Pulmonary lymph node (tissue), 1 donor: Measurements from ENCODE around the gene EFCAB9.

- PRO-cap = bidirectional peak, plus-strand start at chr5:172175603, minus-strand start at chr5:172175438
Measured at GRCh38 chr5:172175250-172175998, 12.6 kb downstream of the STK10 start.

- PRO-cap = no peak
Measured at GRCh38 chr5:172194007-172194360, at the start of gene EFCAB9. EFCAB9 (plus strand) TSS chr5:172194172.

- PRO-cap = no peak
Measured at GRCh38 chr5:172258639-172259273, 24.8 kb downstream of the UBTD2 start.

- PRO-cap = no peak
Measured at GRCh38 chr5:172410709-172411047, 43.6 kb downstream of the SH3PXD2B start.

DNA sequence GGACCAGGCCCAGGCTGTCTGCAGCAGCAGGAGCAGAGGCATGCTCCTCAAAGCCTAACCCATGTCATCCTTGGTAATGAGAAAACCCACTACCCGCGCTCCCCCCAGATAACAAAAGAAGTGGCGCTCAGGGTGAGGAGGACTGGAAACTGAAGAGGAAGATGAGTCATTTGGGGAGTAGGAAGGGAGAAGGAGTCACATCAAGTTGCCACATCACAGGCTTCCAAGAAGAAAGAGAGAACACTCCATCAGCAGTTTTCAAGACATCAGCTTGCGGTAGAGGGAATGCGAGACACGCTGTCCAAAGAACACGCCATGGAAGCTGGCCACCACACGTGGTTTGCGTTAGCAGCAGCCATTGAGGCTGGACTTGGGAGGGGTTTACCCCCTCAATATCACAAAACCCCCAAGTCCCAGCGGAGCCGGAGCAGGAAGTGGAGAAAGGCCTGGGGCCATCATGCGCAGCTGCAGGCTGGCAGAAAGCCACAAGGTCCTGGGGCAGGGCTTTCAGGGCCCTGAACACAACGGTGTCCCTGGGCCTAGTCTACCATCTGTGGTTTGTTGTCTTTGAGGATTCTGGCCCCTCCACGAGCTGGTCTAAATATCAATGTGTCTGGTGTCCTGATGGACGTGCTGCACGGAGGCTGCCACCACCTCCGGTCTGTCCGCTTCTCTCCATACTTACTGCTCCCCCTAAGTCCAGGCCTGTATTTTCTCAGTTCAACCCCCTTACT lies 41.4 kb downstream of the SH3PXD2B start:
- PRO-cap = bidirectional peak, plus-strand start at position 430 of the sequence, minus-strand start at position 151 of the sequence

DNA sequence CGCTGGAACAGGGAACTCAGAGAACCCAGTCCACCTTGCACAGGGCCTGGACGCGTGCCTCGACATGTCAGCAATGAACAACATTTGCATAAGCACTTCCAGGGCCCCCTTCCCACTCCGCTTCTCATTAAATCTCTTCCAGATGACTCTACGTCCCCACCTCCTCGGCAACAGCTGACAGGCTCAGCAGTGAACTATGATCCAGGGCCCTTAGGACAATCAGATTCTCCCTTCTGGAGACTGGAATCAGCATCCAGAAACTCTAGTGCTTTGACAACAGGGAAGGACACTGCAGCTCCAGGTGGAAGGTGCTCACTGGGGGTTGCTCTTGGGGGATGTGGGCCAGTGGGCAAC lies 35.1 kb downstream of the SH3PXD2B start:
- PRO-cap = no peak

GRCh38 chr5:172437323-172438076 lies 16.8 kb downstream of the SH3PXD2B start:
- PRO-cap = no peak

GRCh38 chr5:172443433-172444014 lies 10.8 kb downstream of the SH3PXD2B start:
- PRO-cap = no peak

DNA sequence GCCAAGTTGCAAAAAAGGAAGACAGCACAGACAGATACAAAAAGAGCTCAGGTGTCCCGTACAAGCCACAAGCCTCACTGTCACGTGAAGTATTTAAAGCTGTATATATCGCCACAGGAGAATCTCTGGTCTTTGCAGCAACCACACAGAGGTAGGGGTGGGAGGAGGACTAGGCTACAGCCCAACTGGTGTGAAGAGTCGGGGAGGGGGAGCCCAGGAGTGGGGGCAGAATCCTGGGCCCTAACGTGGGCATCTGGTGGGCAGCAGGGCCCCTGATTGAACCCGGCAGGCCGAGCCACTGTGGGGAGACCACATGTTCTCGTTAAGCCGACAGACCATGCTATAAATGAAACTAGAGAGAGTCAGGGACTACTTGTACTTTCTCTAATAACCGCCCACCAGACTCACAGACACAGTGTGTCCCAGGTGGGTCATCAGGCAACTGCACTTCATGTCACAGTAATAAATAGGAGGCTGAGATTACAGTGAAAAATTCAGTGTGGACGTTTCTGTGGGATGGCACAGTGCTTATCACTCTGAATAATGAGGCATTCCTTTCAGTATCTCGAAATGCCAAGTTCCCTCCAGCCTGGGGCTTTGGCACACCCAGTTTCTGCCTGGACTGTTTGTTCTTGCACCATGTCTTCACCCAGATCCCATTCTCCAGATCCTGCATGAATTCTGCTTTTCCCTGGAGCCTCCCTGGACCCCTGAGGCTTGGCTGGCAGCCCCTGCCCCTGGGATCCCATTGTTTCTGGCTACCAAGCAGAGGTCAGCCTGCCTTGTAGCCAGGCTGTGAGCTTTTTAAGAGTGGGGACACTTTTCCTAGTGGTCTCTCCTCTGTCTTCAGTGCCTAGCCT lies 79.4 kb upstream of the SH3PXD2B start:
- PRO-cap = no peak

DNA sequence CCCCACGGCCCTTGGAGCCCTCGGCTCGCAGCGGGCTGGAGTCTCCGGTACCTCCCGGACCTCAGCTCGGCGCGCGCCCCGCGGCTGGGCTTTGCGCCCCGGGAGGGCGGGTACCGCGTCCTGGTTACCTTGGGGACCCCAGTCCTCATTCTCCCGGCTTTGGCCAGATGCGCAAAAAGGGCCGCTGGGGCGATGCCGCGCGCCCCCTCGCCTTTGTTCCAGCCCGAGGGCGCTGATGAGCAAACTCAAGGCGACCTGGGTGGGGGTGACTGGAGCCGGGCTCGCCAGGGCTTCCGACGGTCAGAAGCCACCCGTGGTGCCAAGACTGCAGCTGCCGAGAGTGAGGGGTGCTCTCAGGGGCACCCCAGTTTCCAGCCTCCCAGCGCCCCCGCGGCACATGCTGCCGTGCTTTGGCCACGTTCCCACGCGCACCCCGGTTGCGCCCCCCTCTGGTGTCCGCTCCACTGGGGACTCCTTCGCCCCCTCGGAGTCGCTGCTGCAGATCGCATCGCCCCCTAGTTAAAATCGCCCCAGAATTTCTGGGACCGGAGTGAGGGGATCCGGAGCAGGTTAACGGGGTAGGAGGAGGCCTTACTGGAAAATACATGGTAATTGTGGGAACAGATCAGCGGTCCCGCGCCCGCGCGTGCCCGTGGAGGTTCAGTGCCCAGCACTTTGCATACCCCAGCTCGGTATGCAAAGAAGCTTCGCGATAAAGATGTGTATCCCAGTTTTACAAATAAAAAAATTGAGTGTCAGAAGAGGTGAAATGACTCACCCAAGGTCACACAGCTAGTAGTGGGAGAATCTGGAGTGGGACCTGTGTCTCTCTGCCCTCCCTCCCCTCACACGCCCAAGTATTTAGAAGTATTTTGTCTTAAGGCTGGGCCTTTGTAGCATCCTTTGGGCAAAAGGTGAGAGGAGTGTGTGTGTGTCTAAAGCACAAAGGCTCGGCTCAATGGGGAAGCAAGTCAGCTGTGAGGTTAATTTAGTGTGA lies 754 bp downstream of the NEURL1B start:
- PRO-cap = no peak

DNA sequence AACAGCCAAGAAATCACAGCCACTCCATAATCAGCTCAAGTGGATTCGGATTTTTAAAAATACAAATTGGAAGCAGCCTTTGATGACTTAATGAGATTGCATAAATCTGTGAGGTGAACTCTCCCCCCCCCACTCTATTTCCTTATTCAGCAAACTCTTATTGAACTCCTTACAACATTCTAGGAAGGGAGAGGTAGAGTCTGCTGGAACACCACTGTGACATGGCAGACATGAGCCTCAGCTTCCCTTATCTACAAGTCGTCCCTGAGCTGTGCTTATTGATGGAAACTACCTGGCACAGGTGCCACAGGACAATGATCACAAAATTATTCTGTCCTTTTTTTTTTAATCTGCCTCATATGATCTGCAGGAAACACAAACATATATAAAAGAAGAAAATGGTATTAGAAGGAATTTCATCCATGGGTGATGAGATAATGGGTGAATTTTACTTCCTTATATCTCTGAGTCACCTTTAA lies 31.4 kb downstream of the NEURL1B start:
- PRO-cap = no peak

- PRO-cap = no peak
Measured at GRCh38 chr5:172680542-172681342, 39.7 kb downstream of the NEURL1B start.

GRCh38 chr5:172725092-172725627 lies 45.8 kb downstream of the DUSP1 start:
- PRO-cap = no peak

DNA sequence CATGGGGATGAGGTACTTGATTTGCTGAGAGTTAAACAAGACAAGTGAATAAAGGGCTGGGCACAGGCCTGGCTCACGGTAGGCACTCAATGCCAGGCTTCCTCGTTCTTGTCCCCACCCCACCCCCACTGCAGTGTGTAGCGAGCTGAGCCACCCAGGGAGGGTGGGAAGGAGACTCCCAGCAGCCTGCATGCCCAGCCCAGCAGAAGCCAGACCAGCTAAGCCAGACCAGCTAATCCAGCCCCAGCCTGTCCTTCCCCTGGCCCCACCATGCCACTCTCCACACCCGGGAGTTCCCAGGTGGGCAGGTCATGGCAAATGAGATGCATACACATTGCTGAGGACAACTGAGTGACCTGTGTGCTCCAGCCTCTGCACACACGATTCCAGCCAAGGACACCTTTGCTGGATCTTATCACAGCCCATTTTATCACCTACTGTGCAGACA lies 26.8 kb downstream of the DUSP1 start:
- PRO-cap = no peak

DNA sequence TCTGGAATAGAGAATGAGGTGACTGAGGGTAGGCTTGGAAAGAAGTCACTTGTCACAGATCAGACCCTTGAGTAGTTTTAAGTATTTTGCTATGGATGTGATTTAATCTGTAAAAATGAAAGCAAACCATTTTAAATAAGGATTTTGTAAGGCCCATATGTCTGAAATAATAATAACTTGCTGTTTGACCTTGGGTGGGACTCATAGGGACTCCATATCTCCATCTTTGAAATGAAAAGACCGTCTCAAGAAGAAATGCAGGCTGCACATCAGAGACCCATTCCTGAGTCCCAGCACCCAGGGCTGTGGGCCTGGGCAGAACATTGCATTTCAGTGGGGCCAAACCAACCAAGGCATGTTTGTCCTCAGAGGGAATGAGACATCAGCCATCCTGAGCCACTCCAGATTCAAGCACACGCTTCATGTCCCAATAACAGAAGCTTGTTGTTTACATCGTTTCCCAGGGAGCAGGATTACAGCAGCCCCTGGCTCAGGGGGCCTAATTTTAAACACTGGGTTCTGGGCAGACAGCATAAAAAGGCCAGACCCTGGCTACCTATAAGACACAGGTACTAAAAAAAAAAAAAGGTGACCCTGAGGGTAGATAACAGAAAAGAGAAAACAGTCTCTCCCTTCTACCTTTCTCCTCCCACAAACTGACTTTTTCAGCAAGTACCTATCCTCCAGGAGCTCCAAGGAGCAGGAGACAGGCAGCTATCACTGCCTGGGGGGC lies 24.3 kb downstream of the DUSP1 start:
- PRO-cap = no peak

DNA sequence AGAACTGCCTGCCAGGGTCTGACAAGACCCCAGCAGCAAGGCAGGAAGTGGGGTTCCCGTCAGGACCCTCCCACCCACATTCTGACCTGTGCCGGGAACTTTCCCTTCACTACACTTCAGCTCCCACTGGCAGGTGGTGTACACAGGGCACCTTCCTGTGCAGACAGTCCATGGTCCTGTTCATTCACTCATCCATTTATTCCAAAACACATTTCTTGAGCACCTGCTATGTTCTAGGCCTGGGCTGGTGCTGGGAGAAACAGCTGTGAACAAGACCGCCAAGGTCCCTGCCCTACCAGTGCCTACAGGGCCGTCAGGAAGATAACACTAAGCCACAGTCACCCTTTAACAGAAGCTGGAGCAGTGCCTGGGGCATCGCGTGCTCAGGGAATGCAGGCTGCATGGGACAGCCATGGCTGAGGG lies 19.3 kb downstream of the DUSP1 start:
- PRO-cap = no peak

DNA sequence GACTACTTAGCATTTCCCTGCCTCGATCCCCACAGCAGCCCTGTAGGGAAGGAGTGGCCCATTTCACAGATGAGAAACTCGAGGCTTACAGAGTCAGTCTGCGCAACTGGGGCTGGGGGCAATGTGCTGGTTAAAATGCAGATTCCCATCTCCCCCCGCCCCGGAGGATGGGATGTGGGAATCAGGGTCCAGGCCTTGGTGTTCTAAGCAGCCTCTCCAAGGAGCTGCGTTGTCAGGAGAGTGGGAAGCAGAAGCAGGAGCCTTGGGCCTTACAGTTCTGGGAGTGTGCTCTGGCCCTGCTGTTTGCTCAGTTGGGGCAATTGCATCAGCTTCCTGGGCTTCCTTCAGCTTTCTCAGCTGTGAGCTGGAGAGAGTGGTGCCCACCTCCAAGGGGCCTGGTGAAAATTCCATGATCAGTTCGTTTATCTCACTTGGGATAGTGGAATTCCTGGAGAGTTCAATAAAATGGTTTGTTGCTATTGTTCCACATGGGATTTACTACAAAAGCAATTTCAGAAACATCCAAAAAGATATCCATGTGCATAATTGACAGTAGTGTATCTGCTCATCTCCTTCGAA lies 19.5 kb downstream of the ERGIC1 start:
- PRO-cap = no peak

GRCh38 chr5:172855444-172856468 lies 21.7 kb downstream of the ERGIC1 start:
- PRO-cap = no peak

DNA sequence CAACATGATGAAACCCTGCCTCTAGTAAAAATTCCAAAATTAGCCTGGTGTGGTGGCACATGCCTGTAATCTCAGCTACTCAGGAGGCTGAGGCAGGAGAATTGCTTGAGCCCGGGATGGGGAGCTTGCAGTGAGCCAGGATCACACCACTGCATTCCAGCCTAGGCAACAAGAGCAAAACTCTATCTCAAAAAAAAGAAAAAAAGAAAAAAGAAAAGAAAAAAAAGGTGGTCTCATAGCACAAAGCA lies 38.5 kb downstream of the ERGIC1 start:
- PRO-cap = no peak

GRCh38 chr5:172942930-172943688 lies 16.1 kb upstream of the RPL26L1 start:
- PRO-cap = no peak